Endothelial cell of umbilical vein (primary cell): Measurements from ENCODE around the gene LRP2BP.

- PRO-cap = no peak
CAGE:
- cytosol, long polyA minus RNA = no peak
- cytosol, long polyA plus RNA = no peak
- long polyA plus RNA = no peak
- nucleus, long polyA minus RNA = no peak
- nucleus, long polyA plus RNA = no peak
These were observed 4.9 kb downstream of the SLC25A4 start for GRCh38 chr4:185147794-185148567.

DNA sequence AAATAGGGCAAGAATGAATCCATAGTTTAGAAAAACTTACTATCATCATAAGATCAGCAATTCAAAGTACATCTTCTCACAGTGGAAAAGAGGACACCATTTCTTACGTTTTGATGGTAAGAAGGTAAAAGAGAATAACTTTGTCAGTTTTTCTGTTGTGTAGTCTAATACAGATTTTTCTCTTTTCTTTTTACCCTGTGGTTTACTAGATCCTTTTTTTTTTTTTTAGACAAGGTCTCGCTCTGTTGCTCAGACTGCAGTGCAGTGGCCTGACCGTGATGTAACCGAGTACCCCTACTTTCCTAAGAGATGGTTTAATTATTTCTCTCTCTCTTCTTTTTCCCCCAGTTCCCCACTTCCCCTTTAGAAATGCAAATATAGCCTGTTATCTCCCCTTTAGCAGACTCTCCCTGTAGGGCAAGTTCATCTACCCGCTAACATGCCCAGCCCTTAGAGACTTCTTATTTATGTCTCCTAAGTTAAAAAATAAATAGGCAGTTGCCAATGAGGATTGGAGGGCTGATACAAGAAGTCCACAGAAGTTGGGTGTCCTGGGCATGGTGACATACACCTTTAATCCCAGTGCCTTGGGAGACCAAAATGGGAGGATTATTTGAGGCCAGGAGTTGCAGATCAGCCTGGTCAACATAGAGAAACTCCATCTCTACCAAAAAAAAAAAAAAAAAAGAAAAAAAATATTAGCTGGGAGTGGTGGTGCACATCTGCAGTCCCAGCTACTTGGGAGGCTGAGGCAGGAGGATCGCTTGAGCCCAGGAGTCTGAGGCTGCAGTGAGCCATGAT, 4.5 kb downstream of the SNX25 start:
- PRO-cap = no peak
CAGE:
- cytosol, long polyA minus RNA = no peak
- cytosol, long polyA plus RNA = no peak
- long polyA plus RNA = no peak
- nucleus, long polyA minus RNA = no peak
- nucleus, long polyA plus RNA = no peak

- PRO-cap = no peak
CAGE:
- cytosol, long polyA minus RNA = no peak
- cytosol, long polyA plus RNA = no peak
- long polyA plus RNA = no peak
- nucleus, long polyA minus RNA = no peak
- nucleus, long polyA plus RNA = no peak
These were observed 63.2 kb downstream of the LRP2BP start for GRCh38 chr4:185332204-185333229.

- PRO-cap = bidirectional peak, plus-strand start at chr4:185396024, minus-strand start at chr4:185395899
CAGE:
- cytosol, long polyA minus RNA = no peak
- cytosol, long polyA plus RNA = no peak
- long polyA plus RNA = no peak
- nucleus, long polyA minus RNA = start-site peak on the minus strand at chr4:185395878-185395903, 42 reads
- nucleus, long polyA plus RNA = no peak
These were observed at the start of gene LRP2BP for GRCh38 chr4:185395686-185396143. TSS of gene LRP2BP (minus strand) at chr4:185395924.

DNA sequence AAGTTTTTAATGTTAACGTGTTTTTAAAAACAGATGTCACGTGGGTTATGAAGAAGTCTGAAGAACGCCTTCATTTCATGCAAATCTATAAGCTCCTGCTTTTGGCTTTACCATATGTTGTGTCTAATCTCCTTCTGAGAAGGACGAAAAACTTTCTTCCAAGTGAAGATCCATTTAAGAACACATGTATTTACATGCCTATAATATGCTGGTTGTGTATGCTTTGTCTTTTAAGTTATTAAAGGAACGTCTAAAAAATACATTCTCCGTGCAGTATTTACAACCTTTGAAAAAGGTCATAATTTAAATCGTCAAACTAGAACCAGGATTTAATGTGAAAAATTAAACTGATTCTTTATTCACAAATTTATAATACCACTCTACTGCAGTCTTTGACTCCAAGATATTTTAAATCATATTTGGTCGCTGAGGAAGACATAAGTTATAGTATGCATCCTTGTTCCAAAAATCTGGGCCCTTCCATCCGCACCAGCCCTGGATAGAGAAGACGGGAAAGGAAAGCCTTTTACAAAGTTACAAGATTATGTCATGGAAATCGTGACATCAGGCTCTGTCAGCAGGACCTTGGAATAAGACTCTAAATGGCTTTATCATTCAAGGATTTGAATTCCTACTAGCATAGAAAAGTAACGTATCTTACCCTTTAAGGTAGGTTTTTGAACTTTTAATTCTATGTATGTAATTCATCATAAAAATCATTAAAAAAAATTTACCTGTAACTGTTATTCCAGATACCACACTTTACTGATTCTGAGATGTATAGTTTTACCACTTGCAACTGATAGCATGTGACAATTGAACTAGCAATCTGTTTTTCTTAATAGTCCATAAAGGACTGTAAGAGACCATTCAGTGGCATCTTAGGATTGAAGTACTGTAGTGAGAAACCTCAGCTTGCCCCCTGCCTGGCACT, 3.6 kb downstream of the ANKRD37 start:
- PRO-cap = no peak
CAGE:
- cytosol, long polyA minus RNA = start-site peak on the minus strand centred at position 396 of the sequence, 39 bp wide, 6 reads
- cytosol, long polyA plus RNA = no peak
- long polyA plus RNA = start-site peak on the minus strand centred at position 436 of the sequence, 119 bp wide, 21 and 30 reads in 2 replicates
- nucleus, long polyA minus RNA = no peak
- nucleus, long polyA plus RNA = no peak

GRCh38 chr4:185499993-185500756, 28.6 kb upstream of the CCDC110 start:
- PRO-cap = no peak
CAGE:
- cytosol, long polyA minus RNA = no peak
- cytosol, long polyA plus RNA = no peak
- long polyA plus RNA = no peak
- nucleus, long polyA minus RNA = no peak
- nucleus, long polyA plus RNA = no peak

- PRO-cap = no peak
CAGE:
- cytosol, long polyA minus RNA = no peak
- cytosol, long polyA plus RNA = no peak
- long polyA plus RNA = no peak
- nucleus, long polyA minus RNA = no peak
- nucleus, long polyA plus RNA = no peak
These were observed 27.0 kb downstream of the PDLIM3 start for GRCh38 chr4:185508128-185508787.

DNA sequence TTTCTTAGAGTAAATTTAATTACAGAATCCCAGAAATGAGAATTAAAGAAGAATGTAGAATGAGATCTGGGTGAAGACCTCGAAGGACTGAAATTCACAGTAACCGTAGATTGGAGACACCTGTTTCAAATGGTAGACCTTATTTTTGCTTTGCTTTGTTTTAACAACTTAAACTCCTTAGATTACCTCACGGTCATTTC, 12.5 kb downstream of the PDLIM3 start:
- PRO-cap = no peak
CAGE:
- cytosol, long polyA minus RNA = no peak
- cytosol, long polyA plus RNA = no peak
- long polyA plus RNA = no peak
- nucleus, long polyA minus RNA = no peak
- nucleus, long polyA plus RNA = no peak

GRCh38 chr4:185638322-185639017, 103.2 kb upstream of the PDLIM3 start:
- PRO-cap = no peak
CAGE:
- cytosol, long polyA minus RNA = no peak
- cytosol, long polyA plus RNA = no peak
- long polyA plus RNA = no peak
- nucleus, long polyA minus RNA = no peak
- nucleus, long polyA plus RNA = no peak

DNA sequence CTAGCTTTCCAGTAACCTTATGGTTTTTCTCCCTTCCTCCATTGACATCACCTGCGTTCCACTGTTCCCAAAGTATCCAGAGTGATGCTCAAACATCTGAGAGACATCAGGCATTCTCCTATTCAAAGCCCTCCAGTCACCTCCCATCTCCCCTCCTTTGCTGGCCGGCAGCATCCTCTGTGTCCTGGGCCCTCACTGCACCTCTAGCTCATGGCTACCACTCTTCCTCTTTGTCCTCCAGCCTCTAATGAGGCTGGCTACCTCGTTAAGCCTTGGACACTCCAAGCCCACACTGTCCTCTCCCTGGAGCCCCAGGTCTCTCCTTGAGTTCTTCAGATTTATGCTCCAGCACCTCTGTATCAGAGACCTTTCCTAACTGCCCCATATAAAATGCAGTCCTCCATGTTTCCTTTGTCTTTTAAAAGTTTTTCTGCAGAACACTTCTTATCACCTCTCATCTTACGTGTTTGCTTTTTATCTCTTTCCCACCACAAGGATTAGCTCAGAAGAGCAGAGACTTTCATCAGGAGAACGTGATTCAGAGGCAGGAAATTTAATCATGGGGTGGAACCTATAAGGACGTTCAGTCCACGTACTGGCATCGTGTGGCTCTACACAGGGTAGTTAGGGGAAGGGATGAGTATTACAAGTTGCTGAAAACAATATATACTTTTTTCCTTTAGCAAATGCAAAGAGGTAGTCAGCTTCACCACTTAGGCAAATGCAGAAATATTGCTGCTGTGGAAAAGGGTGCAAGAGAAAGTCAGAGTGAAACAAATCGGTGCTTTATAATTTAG, 98.9 kb downstream of the SORBS2 start:
- PRO-cap = no peak
CAGE:
- cytosol, long polyA minus RNA = no peak
- cytosol, long polyA plus RNA = no peak
- long polyA plus RNA = no peak
- nucleus, long polyA minus RNA = no peak
- nucleus, long polyA plus RNA = no peak

- PRO-cap = bidirectional peak, plus-strand start at chr4:185774165, minus-strand start at chr4:185774177
CAGE:
- cytosol, long polyA minus RNA = no peak
- cytosol, long polyA plus RNA = no peak
- long polyA plus RNA = no peak
- nucleus, long polyA minus RNA = start-site peak on the plus strand at chr4:185774143-185774183, 5 reads
- nucleus, long polyA plus RNA = no peak
These were observed 38.0 kb downstream of the SORBS2 start for GRCh38 chr4:185773952-185774339.

DNA sequence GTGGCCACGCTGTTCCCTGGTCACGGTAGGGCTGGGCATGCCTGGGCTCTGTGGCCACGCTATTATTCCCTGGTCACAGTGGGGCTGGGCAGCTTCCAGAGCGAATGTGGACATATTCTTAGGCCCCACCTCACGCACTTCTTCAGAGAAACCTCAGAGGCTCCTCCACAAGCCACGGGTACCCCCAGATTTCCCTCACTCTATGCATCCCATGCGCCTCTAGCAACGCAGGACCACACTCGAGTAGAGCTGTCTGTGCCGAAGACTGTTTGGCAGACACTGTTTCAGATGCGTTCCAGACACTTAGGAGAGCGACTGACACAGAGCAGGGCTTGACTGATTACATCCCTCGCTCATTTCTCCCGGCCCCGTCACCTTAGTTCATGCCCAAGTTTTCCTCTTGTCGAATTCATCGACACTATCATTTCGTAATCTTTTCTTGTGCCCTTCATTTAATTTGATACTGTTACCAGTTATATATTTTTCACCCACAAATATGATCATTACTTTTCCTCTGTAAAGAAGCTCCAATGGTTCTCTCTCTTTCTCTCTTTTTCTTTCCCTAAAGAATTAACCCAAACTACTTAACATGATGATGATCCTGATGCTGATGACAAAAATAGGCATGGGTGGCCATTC, 15.0 kb downstream of the SORBS2 start:
- PRO-cap = no peak
CAGE:
- cytosol, long polyA minus RNA = no peak
- cytosol, long polyA plus RNA = no peak
- long polyA plus RNA = no peak
- nucleus, long polyA minus RNA = no peak
- nucleus, long polyA plus RNA = no peak

- PRO-cap = no peak
CAGE:
- cytosol, long polyA minus RNA = no peak
- cytosol, long polyA plus RNA = no peak
- long polyA plus RNA = no peak
- nucleus, long polyA minus RNA = no peak
- nucleus, long polyA plus RNA = no peak
These were observed 2.5 kb downstream of the SORBS2 start for GRCh38 chr4:185809029-185810389.

DNA sequence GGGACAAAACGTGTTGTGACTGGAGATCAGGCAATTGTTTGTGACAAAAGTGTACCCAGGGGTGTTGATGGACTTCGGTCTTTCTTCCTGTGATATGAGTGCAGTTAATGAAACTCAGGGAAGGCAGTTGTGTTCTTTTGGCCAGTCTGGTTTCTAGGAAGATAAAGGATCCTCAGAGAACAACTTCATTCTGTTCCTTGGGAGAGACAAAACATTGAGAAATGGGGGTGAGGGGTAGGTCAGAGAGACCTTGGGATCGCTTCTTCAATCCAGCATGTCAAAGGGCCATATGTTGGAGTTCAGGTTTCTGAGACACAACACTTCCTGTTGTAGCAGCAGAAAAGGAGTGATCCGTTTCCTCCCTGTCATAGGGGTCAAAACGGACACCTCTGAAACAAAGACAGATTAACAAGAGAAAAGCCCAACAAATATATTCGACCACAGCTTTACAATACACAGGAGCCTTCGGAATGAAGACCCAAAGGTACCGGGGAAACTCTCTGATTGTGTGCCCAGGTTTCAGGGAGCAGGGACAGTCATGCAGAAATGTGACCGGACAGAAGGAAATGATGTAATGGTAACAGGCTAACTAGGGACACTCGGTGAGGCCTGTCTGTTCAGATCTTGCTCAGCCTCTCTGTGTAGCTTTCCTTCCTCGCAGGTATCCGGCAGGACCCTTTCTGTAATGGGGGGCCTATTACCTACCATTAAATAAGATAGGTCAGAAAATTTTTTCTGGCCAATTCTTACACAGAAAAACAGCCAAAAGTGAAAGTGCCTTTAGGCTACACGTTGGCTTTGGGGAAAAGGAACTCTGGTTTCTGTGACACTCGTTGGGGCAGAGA, 103.4 kb upstream of the TLR3 start:
- PRO-cap = bidirectional peak, plus-strand start at position 620 of the sequence, minus-strand start at position 506 of the sequence
CAGE:
- cytosol, long polyA minus RNA = no peak
- cytosol, long polyA plus RNA = no peak
- long polyA plus RNA = no peak
- nucleus, long polyA minus RNA = no peak
- nucleus, long polyA plus RNA = no peak

DNA sequence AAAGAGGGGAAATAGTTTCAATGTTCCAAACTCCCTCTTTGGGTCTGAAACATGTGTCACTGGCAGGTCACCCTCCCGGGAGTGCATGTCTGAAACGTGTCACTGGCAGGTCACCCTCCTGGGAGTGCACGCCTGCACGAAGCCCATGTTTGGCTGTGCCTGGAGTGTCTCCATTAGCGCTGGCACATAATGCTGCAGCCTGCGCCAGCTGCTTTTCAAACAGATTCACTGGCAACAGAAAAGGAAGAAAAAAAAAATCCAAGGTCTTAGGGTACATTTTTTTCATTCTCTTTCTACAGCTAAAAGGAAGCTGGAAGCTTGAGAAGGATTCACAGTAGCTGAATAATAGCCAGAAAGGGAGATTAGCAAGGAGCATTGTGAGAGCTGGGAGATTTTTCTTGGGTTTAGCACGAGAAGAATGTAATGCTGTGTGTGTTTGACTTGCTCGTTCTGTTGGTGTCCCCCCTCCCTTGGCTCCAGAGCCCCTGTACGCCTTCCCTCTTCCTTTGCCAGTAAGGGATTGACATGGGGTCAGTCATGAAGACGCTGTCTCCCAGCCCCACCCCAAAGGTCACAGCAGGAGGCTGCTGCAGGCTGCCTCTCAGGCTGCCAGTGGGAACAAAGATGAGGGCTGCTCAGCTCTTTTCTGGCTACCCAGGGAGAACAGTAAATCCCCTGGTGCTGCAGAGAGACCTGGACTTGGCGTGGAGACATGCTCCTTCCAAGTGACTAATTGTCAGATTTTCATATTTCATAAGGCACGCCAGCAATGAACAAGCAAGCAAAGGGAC, 39.1 kb upstream of the TLR3 start:
- PRO-cap = bidirectional peak, plus-strand start at position 294 of the sequence, minus-strand start at position 188 of the sequence; unidirectional peak, minus-strand start at position 626 of the sequence
CAGE:
- cytosol, long polyA minus RNA = no peak
- cytosol, long polyA plus RNA = no peak
- long polyA plus RNA = no peak
- nucleus, long polyA minus RNA = no peak
- nucleus, long polyA plus RNA = no peak

GRCh38 chr4:186051165-186051519, 17.8 kb upstream of the TLR3 start:
- PRO-cap = no peak
CAGE:
- cytosol, long polyA minus RNA = no peak
- cytosol, long polyA plus RNA = no peak
- long polyA plus RNA = no peak
- nucleus, long polyA minus RNA = no peak
- nucleus, long polyA plus RNA = no peak

- PRO-cap = no peak
CAGE:
- cytosol, long polyA minus RNA = no peak
- cytosol, long polyA plus RNA = no peak
- long polyA plus RNA = no peak
- nucleus, long polyA minus RNA = no peak
- nucleus, long polyA plus RNA = no peak
These were observed 36.2 kb downstream of the TLR3 start for GRCh38 chr4:186105232-186105411.

DNA sequence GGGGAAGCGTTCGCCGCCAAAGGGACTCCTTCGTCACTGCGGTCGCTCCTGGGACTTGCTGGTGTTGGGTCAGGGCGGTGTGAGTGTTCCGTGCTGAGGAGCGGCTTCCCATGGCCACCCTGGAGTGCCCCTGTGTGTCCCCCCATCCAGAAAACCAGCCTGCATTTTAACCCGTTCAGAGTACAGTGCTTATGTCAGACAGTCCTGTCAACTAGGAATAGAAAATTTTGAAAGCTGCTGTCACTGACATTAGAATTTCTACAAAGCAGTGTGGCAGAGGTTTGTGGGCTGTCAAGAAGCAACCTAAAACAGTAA, 46.1 kb upstream of the CYP4V2 start:
- PRO-cap = no peak
CAGE:
- cytosol, long polyA minus RNA = no peak
- cytosol, long polyA plus RNA = no peak
- long polyA plus RNA = no peak
- nucleus, long polyA minus RNA = no peak
- nucleus, long polyA plus RNA = no peak

- PRO-cap = no peak
CAGE:
- cytosol, long polyA minus RNA = no peak
- cytosol, long polyA plus RNA = no peak
- long polyA plus RNA = no peak
- nucleus, long polyA minus RNA = no peak
- nucleus, long polyA plus RNA = no peak
These were observed 54.4 kb downstream of the MTNR1A start for GRCh38 chr4:186500766-186501532.

GRCh38 chr4:186616821-186617369, 61.5 kb upstream of the MTNR1A start:
- PRO-cap = no peak
CAGE:
- cytosol, long polyA minus RNA = no peak
- cytosol, long polyA plus RNA = no peak
- long polyA plus RNA = no peak
- nucleus, long polyA minus RNA = no peak
- nucleus, long polyA plus RNA = no peak